Measurements from ENCODE around the gene STC2.

GRCh38 chr5:172678253-172679293 lies 37.5 kb downstream of the NEURL1B start:
- RRBS = no CpG with 5 or more reads among the region's 12 CpGs

DNA sequence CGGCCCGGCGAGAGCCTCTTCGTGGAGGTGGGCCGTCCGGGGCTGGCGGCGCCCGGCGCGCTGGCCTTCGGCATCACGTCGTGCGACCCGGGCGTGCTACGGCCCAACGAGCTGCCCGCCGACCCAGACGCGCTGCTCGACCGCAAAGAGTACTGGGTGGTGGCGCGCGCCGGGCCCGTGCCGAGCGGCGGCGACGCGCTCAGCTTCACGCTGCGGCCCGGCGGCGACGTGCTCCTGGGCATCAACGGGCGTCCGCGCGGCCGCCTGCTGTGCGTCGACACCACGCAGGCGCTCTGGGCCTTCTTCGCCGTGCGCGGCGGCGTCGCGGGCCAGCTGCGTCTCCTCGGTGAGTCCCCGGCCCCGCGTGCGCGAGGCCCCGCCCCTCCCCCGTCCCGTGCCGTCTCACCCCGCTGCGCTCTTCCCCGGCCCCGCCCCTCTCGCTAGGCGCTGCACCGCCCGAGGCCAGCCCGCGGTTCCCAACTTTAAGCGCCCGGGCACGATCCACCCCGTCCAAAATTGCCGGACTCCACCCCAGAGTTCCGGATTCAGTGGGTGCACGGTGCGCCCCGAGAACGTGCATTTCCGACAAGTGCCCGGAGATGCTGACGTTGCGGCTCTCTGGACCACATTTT lies 42.8 kb downstream of the NEURL1B start:
- RRBS = 30% methylated on average over 59 of the region's 95 CpGs

GRCh38 chr5:172687784-172688594 lies 46.9 kb downstream of the NEURL1B start:
- RRBS = no CpG with 5 or more reads among the region's 9 CpGs

GRCh38 chr5:172695244-172695570 lies 54.1 kb downstream of the NEURL1B start:
- RRBS = no CpG with 5 or more reads among the region's 5 CpGs

- RRBS = no CpG with 5 or more reads among the region's 27 CpGs
Measured at GRCh38 chr5:172699822-172701236, 59.3 kb downstream of the NEURL1B start.

- RRBS = 3% methylated on average over 6 of the region's 23 CpGs
Measured at GRCh38 chr5:172733065-172734352, 37.5 kb downstream of the DUSP1 start.

GRCh38 chr5:172736168-172736446 lies 34.9 kb downstream of the DUSP1 start:
- RRBS = no CpG with 5 or more reads among the region's 10 CpGs

- RRBS = no CpG with 5 or more reads among the region's 3 CpGs
Measured at GRCh38 chr5:172779799-172780274, 8.8 kb upstream of the DUSP1 start.

DNA sequence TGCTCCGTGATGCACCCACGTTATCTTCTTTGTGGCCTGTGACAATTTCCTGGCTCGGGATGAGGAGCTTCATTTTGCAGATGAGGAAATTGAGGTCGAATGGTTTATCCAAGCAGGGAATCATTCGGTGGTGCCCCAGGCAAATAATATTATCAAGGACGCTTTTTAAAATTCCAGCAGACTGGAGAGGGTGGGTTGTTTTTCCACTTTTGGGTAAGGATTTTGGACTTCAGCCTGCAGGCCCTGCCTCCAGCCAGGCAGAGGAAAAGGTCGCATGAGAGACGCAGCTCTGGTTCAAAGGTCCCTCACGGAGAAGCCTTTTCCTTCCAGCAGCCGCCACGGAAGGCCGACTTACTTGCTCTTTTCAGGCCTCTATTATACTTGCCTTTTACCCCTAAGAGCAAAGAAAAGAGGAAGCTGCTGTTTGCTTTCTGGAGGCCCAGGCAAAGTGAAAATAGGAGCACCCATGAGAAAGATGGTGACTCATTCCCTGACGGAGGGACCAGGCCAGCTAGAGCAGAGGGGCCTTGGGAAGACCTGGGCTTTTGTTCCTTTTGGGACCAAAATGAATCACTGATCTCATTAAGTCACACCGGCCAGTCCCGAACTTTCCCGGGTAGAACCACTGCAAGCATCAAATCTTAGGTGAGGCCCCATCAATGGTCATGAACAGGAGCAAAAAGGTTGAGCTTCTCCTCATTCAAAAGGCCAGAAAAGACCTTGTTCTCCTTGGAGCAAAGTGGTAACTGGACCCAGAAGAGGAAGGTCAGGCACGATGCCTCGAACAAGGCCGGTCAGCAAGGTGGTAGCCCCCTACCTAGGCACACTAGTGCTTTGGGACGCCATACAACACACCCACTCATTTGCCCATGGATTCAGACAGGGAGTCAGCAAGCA lies 23.0 kb upstream of the DUSP1 start:
- RRBS = no CpG with 5 or more reads among the region's 20 CpGs

GRCh38 chr5:172805560-172806191 lies 28.4 kb upstream of the ERGIC1 start:
- RRBS = no CpG with 5 or more reads among the region's 8 CpGs

DNA sequence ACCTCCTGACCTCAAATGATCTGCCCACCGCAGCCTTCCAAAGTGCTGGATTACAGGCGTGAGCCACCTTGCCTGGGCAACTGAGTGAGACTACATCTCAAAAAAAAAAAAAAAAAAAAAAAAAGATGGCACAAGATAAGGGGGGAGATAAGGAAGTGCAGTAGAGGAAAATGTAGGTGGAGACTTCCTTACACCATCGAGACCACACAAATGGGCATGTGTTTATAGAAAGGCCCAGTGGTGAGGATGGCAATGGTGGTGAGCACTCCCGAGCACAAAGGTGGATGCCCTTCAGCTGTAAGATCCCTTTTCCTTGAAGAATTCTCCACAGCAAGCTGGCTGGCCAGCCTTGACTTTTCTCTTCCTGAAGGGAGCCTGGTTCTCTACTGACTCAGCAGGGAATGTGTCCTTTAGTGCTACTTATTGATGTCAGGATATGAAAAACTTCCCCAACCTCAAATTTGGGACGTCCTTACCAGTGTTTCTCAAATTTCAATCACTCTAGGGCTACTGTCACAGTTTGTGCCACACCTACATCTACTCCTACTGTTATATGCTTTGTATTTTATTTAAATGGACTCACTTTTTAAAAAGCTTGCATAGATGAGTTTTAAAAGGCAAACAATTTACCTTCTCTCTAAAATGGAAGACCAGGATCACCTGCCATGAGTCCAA lies 28.3 kb downstream of the ERGIC1 start:
- RRBS = no CpG with 5 or more reads among the region's 5 CpGs

DNA sequence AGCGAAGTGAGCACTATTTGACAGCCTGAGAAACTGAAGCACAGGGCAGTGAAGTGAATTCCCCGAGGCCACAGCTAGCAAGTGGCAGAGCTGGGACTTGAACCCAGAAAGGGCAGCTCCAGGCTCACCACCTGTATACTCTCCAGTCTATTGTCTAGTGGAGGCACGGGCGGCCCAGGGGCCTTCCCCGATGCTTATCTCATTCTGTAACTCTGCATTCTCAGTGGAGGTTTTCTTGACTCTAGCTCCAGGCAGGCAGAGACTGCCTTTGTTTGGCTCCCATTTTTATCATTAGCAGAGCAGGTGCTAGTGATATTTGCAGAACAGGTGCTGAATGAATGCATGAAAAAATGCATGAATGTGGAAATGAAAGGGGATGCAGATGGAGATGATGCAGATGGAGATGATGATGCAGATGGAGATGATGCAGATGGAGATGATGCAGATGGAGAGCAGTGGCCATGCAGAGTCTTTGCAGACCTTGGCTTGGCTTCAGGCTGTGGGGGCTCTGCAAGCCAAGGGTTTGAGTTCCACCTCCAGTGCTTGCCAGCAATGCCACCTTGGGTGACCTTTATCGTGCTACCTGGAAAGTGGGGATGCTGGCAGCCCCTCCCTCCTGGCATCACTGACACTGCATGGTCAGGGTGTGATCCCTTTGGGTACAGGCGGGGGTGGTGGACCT lies 32.7 kb downstream of the ERGIC1 start:
- RRBS = no CpG with 5 or more reads among the region's 7 CpGs

DNA sequence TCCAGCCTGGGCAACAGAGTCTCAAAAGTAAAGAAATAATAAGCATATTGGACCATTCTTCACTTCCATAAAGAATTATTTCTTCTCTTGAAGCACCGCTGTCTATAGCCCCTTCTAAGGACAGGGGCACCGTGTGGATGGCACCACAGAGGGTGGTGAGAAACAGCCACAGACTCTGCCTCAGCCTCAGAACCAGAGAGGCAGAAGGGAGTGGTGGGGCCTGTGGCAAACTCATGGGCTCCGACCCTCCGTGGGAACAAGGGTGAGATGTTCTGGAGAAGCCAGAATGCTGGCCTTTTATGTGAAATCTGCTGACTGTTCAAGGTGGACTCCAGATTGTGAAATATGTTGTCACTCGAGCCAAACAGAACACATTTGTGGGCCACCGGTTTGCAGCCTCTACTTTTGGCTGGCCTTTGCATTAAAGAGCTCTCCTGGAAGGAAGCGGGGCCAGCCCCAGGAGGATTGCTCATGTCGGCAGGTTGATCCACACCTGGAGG lies 62.3 kb downstream of the ERGIC1 start:
- RRBS = no CpG with 5 or more reads among the region's 8 CpGs

DNA sequence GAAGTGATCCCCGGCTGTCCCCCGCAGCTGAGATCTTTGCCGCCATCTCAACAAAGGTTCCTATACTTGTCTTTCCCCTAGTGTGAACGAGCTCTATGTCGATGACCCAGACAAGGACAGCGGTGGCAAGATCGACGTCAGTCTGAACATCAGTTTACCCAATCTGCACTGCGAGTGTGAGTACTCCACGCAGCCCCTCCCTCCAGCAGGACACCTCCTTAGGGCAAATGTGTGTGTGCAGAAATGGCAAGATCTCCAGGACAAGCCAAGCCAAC lies 49.7 kb upstream of the RPL26L1 start:
- RRBS = no CpG with 5 or more reads among the region's 10 CpGs

- RRBS = no CpG with 5 or more reads among the region's 4 CpGs
Measured at GRCh38 chr5:173040137-173040336, 16.1 kb upstream of the CREBRF start.

GRCh38 chr5:173163092-173163878 lies 19.0 kb downstream of the BNIP1 start:
- RRBS = no CpG with 5 or more reads among the region's 16 CpGs

- RRBS = no CpG with 5 or more reads among the region's 10 CpGs
Measured at GRCh38 chr5:173320308-173320819, 7.8 kb downstream of the STC2 start.

DNA sequence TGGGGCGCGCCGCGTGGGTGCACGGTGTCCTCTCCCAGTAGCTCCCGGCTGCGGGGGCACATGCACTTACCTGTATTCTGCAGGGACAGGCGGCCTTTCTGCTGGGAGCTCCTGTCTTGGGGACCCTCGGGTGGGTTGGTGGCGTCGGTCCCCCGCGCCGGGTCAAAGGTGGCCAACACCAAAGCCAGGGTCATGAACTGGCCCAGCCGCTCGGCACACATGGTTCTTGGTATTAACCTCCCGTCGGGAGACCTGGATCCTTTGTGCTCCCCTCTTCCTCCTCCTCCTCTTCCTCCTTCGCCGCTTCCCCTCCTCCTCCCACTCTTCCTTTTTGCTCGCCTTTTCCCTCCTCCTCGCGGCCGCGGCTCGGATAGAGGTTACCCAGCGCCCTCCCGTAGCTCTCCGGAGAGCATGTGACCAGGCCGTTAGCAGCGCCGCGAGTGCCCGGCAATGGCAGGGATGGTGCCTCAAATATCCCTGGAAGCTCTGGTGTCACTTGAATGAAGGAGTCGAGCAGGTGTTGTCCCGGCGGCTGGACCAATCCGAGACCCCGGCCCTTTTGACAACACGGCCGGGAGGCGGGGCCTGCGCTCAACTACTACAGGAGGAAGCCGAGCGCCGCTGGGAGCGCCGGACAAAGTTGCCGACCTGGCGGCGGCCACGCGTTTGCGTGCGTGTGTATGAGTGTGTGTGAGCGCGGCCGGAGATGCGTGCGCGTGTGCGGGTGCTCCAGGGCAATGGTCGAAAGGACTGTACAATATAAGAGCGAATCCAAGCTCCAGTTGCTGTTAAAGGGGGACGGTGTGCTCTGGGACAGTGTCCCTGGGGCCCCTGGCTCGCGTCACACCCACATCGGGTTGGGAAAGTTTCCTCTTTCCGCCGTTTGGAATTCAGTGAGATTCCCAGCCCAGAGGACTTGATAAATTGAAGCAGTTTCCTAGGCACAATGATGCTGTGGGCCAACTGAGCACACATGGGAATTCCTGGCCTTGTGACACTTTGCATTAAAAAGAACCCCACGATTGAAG lies at the start of gene STC2:
Gene STC2, minus strand, starts transcription at position 442 of the 1,028 bp plus-strand sequence.
- RRBS = 3% methylated on average over 33 of the region's 71 CpGs

- RRBS = no CpG with 5 or more reads among the region's 6 CpGs
Measured at GRCh38 chr5:173617008-173617272, 490 bp upstream of the BOD1 start.

DNA sequence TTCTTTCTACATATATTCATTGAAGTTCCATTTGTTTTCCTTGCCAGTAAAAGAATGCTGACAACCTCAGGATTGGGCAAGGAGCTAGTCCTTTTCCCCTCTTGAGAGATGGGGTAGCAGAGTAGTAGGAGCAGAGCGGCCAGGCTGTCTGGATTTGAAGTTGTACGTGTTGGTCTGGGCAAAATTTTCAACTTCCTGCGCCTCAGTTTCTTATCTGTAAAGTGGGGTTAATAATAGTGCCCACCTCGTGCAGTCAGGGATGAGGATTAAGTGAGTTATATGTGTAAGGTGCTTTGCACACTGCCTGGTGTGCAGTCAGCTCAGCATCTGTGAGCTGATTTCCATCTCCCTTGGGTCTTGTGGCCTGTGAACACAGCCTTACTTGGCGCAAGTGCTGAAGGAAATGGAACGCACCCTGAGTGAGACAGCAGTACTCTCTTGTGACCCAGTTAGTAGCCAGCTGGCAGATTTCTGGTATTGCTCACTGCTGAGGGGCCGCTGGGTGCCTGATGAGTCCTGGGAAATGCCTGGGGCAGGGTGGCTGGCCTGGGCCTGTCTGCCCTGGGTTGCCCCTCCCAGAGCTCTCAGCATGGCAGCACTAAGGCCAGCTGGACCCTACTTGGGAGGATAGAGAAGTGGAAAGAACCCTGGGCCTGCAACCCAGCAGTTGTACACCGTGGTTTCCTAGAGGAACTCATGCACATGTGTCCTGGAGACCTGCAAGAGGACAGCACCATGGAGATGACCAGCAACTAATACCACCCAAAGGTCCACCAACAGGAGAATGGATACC lies 90.9 kb upstream of the BOD1 start:
- RRBS = no CpG with 5 or more reads among the region's 8 CpGs